Foreskin keratinocyte (primary cell): ENCODE results near the genes STK39 and DHRS9.

GRCh38 chr2:162712181-162712662 is 126.3 kb downstream of the KCNH7 start:
- RAMPAGE, total RNA = no peak

DNA sequence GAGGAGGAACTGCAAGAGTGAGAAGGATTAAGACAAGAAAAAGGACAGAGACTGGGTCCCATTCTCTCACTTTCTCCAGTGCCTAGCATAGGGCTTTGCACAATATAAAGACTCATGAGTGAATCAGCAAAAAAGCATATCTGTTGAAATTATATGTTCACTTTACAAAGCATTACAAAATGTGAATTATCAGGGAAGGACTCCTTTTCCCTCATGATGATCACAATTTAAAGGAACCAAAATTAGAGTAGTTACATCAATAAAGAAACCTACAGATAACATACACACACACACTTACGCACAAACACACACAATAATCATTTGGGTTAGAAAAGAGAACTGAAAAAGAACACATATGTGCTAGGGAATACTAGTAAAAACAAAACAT is 42.5 kb downstream of the FIGN start:
- RAMPAGE, total RNA = no peak

DNA sequence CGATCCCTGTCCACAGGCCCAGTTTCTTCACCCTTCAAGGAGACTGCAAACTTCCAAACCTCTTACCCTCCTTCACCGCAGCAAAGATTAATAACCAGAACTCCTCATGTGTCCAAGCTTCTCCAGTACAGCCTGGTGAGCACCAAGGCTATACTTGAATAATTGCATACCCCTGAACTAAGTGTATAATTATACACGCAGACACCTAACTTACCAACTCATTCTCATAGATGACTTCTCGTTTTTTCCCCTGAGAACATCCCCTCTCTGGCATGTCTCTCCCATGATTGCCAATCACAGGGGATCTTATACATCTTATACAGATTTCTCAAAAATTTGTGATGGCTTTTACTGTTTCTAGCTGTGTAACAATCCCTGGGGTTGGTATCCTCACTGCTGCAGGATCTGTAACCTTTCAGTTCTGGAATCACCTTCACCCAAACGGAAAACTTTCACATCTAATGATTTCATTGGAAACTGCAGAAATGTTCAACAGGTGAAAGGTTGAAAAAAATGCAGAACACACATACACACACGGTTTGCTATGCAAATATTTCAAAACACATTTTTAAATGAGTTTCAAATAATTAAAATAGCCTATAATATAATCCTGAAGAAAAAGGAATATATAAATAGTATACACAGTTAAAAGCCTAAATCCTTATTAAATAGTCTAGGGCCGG is 18.1 kb downstream of the COBLL1 start:
- RAMPAGE, total RNA = no peak

DNA sequence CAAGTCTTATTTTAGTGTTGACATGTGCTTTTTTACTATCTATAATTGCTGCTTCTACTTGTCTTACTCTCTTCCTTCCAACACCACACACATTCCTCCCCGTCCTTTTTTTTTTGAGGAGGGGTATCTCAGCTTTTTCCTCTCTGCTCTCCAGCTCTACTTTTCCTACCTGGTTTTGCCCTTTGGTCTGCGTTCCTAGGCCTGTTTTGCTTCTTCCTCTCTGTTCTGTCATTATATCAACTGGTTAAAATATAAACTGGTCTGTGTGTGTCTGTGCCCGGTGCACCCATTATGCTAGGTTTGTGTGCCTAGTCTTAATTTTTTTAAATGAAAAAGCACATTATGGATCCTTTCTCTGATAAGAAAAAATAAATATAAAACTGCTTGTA is 17.6 kb downstream of the SLC38A11 start:
- RAMPAGE, total RNA = no peak

GRCh38 chr2:165274575-165275174 is 35.5 kb downstream of the SCN2A start:
- RAMPAGE, total RNA = no peak

DNA sequence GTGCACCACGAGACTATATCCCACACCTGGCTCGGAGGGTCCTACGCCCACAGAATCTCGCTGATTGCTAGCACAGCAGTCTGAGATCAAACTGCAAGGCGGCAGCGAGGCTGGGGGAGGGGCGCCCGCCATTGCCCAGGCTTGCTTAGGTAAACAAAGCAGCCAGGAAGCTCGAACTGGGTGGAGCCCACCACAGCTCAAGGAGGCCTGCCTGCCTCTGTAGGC is 16.7 kb downstream of the CSRNP3 start:
- RAMPAGE, total RNA = no peak

GRCh38 chr2:165648884-165649224 is 145.2 kb downstream of the GALNT3 start:
- RAMPAGE, total RNA = no peak

GRCh38 chr2:165868704-165869461 is 74.8 kb upstream of the GALNT3 start:
- RAMPAGE, total RNA = no peak

GRCh38 chr2:165904579-165904968 is 49.0 kb downstream of the TTC21B start:
- RAMPAGE, total RNA = no peak

- RAMPAGE, total RNA = no peak
Observed at GRCh38 chr2:166661234-166661617, 167.2 kb upstream of the SCN7A start.

GRCh38 chr2:167353768-167354113 is 60.9 kb downstream of the B3GALT1 start:
- RAMPAGE, total RNA = no peak

- RAMPAGE, total RNA = no peak
Observed at GRCh38 chr2:168082189-168082970, 165.0 kb downstream of the STK39 start.

DNA sequence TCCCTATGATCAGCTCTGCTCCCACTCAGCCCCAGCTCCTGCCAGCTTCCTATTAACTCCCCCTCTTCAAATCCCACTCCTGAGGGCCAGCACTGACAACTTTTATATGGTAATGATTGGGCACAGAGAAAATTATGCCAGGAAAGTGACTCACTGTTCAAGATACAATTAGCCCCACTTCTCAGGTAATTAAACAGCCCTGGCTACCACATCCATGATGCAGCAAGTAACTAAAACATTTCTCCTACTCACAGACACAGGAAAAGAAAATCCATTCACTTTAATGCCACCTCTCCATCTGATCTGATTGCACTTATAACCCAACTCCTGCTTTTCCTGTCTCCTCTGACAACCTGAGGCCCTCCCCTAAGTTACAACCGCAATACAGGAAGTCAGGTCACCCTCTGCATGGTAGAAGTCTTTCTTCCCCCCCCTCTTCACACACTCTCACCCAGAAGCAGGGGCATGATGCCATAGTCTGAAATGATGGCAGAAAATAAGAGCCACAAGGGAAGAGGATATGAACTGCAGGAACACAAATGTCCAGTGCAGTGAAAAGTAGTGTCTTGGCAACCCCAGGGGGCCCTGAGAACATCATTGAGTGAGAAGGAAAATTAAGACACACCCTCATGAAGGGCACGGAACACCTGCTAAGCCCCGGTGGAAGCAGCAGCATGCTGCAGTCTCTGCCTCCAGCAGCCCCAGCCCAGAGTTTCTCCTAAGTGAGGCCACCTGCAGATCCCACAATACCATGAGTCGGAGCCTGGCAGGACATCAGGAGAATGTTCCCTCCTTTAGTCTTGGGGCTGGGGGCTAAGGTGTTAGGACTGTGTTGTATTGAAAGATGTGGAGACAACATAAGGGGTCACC is 54.3 kb downstream of the STK39 start:
- RAMPAGE, total RNA = no peak

DNA sequence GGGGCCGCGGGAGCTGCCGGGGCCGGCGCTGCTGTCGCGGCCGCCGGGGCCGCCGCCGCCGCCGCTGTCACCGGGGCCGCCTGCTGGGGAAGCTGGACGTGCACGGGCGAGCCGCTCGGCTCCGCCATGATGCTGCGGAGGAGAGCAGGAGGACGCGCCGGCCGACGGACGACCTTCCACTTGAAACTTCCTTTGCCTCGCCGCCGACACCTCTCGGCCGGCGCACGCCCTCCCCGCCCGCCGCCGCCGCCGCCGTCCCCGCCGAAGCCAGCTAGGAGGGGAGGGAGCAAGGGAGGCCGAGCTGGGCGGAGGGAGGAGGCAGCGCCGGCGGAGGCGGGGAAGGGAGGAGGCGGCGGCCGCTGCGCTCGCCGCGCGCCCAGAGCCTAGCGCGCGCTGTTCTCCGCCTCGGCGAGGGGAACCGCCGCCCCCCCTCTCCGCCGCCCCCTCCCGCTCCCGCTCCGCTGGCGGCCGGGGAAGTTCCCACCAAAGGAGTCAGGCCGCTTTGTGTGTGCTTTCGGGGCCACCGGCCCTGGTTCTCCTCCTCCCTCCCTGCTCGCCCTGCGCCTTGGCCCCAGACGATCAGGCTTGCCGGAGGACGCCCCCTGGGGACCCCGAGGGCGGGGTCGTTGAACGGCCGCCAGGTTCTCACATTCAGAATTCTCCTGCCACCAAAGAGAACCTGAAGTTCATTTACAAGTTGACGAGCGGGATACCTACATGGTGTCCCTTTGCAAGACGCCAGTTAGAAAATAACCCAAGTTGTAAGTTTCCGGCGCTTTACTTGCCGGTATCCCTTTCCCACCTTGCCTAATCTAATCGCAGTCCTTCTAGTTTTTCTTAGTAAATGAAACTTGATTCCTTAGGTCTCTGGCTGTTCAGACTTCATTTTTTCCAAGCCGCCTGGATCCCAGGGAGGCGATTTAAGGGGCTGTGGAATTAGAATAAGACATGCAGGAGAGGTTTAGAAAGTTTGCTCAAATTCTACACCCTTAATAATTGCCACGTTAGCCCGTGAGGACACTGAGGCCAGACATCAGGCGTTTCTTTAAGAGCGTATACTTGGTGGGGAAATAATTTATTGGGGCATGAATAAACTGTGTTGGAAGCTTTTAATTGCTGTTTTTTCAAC is at the start of gene STK39:
Gene STK39 (minus strand): TSS at position 288 of the 1,129 bp plus-strand sequence.
- RAMPAGE, total RNA = no peak

DNA sequence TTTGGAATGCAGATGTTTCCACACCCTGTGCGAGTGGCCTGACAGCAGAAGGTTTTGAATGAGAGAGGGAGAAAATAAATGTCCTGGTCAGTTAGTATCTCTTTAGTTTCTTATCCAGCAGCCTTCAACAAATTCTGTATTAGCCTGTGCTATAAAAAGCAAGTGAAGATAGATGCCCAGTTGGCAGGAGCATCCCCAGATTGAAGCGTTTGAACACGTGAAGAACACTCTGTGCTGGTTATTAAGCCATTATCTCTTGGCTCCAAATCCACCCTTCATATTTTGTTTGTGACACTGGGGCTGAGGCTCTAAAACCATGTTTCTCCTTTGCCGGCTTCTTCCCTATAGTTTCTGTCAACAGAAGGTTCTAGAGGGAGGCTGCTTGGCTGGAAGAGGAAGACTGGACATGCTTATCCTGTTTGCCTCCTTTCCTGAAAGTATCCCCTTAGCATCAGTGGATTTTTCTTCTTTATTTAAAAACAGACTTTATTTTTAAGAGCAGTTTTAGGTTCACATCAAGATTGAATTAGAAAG is 70.7 kb downstream of the CERS6 start:
- RAMPAGE, total RNA = no peak

DNA sequence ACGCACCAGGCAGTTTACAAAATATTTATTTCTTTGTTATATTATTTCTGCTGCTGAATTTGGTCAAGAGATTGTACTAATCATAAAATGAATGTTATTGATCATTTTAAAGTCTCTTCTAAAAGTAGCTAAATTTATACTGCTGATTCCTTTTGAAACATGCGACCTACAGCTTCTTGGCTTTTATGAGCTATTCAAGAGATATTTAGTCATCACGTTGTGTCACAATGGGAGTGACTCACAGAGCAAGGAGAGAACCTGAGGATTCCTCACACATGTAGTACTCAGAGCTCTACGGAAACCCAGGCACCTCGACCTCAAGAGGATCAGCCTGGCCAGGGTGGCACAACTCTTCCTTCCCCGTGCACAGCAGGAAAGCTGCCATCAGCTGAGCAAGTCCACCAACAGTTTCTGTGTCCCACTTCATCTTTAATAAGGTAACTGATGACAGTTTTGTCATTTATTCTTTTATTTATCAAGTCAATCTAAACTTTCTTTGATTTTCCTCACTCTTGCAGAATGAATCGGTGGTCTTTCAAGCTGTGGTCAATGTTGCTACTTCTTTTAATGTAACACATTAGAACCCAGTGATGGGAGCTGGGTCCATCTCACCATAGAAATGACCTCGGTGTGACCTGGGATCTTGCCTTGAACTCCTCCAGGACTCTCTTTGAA is at the start of gene DHRS9:
Gene DHRS9 (plus strand): TSS at position 283 of the 675 bp plus-strand sequence.
- RAMPAGE, total RNA = no peak

DNA sequence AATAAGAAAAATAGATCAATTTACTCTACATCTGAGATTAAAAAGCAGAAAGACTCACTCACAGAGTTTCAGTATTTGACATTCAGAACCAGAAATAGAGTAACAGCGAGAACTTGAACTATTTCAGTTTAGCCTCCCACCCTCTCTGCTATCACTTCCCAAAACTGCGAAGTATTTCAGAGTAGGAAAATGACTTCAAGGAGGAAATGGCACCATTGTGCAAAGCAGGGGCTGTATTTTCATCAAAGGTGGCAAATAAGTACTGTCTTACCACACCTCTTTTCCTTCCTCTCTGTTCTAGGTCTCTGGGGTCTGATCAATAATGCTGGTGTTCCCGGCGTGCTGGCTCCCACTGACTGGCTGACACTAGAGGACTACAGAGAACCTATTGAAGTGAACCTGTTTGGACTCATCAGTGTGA is 13.7 kb downstream of the DHRS9 start:
- RAMPAGE, total RNA = no peak

- RAMPAGE, total RNA = no peak
Observed at GRCh38 chr2:169107567-169107931, 38.2 kb downstream of the DHRS9 start.

- RAMPAGE, total RNA = no peak
Observed at GRCh38 chr2:169570131-169570768, 3.4 kb downstream of the FASTKD1 start.

DNA sequence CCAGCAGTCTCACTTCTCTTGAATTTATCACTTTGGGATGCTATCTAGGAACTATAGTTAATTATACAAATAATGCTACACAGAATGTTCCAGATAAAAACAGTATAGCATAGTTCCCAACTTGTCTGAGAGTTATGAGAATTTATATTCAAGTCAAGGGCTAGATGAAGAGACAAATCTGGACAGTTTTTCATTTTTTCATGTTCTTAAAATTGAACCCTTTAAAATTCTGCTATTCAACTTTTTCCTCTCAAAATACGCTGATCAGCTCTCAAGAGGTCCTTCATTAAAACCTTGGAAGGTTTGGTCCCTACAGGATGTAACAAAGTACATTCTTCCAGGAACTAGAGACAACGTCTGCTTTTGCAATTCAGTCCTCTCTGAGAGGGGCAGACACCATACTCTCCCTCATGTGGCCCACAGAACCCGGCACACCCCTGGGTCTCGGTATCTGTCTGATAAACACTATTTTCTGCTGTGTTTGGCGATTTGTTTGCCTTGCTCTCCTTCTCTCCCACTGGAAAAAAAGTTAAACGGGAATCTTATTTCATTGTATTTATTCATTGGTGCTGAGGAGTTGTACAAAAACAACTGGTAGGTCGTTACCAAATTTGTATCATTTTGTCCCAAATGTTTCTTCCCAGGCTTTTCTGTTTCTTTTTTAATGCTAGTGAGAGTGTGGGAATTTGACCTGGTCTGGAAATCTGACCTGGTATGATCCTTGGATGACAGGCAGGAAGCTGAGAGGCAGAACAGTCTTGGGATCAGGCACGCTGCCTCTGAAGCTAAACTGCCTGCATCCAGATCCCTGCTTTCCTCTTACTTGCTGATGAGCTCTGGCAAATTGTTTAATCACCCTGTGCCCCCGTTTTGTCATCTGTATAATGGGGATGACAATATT is 2.9 kb downstream of the KLHL23 start:
- RAMPAGE, total RNA = no peak